SK-N-DZ (cell line): Measurements from ENCODE around the gene ARF3.

DNA sequence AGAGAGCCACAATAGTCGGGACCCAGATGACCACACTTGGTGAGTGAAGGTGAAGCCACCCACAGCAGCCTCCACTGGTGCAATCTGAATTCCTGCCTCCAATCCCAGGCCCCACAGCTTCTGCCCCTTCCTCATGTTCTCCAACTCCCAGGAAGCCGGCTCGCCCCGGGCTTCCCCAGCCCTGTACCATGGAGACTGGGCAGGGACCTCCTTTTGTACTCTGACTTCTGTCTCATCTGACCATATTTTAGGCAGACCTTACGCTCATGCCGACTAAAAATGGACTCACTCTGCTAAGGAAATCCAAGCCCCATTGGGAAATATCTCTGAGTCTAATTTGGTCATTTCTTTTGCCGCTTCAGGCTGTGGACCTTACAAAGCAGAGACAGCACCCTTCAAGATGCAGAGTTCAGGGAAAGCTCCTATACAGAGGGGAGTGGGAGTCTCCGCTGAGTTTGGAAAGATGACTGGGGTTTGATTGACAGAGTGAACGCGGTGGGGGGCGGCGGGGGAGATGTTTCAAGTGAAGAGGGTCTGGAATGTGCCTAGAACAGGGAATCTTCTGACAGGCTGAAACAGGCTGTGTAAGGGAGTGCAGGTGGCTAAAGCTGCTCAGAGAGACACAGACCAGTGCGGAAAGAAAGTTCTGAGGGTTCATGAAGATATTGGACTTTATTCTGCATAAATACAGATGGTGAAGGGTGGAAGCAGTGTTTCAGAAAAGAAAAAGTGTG lies 25.2 kb upstream of the AMIGO2 start:
RAMPAGE:
- cytosol, long total RNA: no peak
- nucleus, long total RNA: no peak

RAMPAGE:
- cytosol, long total RNA: no peak
- nucleus, long total RNA: no peak
These were observed 126.1 kb upstream of the AMIGO2 start for GRCh38 chr12:47205812-47206239.

RAMPAGE:
- cytosol, long total RNA: no peak
- nucleus, long total RNA: no peak
These were observed 169.3 kb upstream of the AMIGO2 start for GRCh38 chr12:47248913-47249579.

GRCh38 chr12:47343876-47344423 lies 264.2 kb upstream of the AMIGO2 start:
RAMPAGE:
- cytosol, long total RNA: no peak
- nucleus, long total RNA: no peak

DNA sequence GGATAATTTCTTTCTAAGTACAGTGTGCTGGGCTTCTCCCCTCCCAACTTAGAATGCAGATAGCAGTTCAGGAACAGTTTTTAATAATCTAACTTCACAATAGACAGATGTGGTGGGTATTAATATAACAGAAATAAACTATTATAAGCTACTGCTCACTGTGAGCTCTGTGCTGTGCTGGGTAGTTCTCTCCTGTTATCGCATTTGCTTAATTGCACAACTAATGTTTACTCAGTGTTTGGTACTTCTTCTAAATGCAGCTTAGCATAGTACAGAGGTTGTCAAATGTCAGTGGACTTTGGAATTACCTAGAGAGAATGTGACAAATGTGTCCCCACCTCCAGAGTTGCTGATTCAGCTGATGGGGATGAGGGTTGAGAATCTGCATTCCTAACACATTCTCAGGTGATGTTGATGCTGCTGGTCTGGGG lies 266.8 kb upstream of the AMIGO2 start:
RAMPAGE:
- cytosol, long total RNA: no peak
- nucleus, long total RNA: no peak

DNA sequence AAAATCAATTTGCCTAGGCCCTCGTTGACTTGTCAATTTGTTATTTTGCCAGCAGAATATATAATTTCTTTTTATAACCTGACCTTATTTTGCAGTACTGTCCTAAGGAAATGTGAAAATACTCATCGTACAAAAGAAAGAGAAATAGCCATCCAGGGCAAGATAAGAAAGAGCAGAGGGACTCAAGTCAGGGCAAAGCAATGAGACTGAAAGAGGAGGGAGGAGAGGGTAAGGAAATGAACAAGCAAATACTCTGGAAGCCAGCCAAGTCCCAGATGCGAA lies 312.9 kb downstream of the RPAP3 start:
RAMPAGE:
- cytosol, long total RNA: no peak
- nucleus, long total RNA: no peak

GRCh38 chr12:47755480-47756677 lies 2.8 kb downstream of the RAPGEF3 start:
RAMPAGE:
- cytosol, long total RNA: no peak
- nucleus, long total RNA: no peak

RAMPAGE:
- cytosol, long total RNA: no peak
- nucleus, long total RNA: no peak
These were observed 2.1 kb upstream of the SLC48A1 start for GRCh38 chr12:47770778-47771404.

GRCh38 chr12:47825026-47825843 lies 5.5 kb upstream of the HDAC7 start:
RAMPAGE:
- cytosol, long total RNA: no peak
- nucleus, long total RNA: no peak

DNA sequence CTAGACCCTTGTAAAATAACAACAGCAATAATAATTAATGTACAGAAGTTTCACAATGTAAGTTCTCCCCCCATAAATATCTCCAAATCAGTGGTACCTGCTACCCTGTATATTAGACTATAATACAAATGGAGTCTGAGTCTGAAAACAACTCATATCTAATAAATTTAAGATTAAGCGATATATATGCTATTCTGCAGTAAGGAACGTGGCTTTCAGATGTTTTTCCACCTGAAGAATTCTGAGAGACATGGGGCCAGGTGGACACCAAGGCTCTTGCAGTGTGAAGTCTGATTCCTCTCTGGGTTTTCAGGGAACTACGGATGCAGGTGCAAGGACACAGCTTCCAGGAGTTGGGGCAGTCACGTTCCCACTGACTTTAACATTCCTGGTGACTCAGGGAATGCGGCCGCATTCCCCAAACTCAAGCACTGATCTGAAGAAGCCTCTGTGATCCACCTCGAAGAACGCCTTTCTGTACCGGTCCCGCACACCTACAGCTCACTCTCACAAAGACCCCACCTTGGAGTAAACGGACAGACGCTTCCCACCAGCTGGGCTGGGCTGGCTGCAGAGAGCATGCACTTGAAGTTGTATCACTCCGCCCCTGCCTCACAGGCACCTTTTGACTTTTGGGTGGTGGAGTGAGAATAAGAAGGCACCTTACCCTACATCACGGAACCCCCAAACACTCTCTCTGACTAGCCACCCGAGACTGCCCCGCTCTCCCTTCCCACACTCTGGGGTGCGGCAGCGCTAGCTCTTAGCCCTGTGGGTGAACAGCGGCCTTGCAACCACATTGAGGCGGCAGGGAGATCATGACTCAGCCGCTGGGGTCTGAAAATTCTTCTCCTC lies 23.5 kb upstream of the HDAC7 start:
RAMPAGE:
- cytosol, long total RNA: no peak
- nucleus, long total RNA: no peak

DNA sequence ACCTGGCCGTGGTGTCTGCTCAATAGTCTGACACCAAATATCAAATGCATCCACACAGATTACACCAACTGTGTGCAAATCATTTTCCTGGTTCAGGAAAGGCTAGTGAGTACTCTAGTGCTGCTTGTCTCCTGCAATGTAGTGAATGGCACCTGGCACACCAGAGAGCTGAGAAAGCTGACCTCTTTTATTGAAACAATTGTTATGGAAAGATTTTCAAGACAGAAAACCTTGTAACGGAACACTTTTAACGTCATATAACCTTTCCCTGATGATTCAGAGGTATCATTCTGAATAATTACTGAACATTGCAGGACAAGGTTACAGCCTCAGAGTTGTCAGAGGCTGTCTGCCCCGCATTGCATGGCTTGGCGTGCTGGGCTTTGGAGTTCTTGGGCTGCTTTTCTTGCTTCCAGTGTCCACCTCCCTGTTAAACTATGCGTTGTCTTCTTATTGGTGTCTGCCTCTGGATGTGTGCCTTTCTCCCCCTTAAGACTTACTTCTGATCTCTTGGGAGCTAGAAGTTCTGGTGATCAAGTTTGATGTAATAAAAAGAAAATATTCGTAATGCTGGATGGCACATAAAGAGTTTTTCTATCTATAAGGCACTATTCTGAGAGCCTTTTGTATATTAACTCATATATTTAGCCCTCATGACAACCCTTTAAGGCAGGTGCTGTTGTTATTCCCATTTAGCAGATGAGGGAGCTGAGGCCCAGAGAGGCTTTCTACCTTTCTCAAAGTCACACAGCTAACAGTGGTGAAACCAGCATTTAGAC lies 40.8 kb upstream of the HDAC7 start:
RAMPAGE:
- cytosol, long total RNA: no peak
- nucleus, long total RNA: no peak

DNA sequence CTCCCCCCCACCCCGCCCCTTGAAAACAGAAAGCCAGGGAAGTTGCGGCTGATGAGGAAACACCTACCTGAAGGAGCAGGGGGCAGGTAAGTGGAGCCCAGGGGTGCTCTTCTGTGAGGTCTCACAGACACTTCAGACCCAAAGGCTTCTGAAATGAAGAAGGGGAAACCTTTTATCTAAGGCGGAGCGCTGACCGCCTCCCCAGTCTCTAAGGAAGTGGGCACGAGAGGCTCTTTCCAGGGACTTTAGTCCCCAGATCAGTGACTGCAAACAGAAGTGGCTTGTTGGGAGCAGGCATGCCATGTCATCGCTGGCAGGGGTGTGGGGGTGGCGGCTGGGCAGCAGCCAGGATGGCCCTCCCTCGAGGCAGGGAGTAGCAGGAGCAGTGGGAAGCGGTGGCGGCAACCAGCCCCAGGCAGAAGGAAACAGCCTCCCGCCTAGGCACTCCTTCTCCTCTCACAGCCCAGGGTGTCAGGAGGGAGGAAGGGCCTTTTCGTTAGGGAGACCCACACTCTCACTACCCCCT lies 22.1 kb downstream of the VDR start:
RAMPAGE:
- cytosol, long total RNA: no peak
- nucleus, long total RNA: no peak

DNA sequence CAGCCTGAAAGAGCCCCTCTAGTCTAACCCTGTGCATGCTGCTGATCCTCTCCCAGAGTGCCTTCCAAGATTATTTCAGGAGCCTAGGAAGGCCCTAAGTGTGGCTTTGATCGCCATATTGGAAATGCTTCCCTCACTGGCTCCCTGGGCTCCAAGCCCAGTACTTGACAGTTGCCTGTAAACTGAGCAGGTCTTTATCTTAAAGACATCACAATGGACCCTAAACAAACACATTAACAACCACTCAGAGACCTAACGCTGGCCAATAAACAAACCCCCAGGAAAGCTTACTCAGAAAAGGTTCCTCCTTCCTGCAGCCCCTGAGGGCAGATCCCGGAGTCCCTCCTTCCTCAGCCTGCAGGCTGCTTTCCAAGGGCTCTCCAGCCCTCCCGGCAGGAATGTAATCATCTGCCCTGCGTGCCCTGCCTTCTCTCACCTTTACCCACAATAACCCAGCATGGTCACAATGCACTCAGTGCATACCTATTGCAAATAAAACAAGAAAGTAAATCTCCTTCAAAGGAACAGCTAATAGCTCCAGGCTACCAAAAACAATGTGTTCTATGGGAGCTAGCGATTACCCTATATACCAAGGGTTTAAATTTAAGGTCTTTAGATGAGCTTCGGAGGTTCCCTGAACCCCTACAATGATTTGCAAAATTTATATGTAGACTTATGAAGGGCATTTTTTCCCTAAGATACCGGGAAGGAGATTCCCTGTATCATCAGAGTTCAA lies 17.6 kb upstream of the COL2A1 start:
RAMPAGE:
- cytosol, long total RNA: no peak
- nucleus, long total RNA: no peak

DNA sequence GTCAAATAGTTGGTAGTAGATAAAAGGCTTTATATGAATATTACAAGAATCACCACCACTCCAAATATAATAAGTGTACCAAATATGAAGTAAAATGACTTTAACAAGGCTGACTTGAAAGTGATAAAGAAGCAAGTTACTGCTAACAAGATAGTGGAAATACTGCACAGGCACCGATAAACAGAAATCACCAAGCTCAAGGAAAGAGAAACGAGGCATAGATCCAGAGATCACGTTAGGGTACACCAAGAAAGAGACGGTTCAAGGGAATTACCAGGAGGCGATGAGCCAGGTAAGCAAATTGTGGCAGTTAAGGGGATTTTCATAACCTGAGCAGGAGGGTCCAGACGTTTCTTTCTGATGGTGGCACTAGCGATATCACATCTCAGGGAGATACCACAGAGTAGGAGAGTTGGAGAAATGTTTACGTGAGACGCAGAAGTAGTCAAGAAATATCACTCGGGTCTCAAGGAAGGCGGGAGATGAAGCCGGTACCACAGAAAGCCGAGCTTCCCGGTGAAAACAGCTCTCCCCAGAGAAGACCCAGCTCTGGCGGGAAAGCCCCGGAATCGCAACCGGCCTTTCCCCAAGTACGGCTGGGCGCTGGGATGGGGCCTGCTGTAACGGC lies 637 bp downstream of the SENP1 start:
RAMPAGE:
- cytosol, long total RNA: no peak
- nucleus, long total RNA: no peak

DNA sequence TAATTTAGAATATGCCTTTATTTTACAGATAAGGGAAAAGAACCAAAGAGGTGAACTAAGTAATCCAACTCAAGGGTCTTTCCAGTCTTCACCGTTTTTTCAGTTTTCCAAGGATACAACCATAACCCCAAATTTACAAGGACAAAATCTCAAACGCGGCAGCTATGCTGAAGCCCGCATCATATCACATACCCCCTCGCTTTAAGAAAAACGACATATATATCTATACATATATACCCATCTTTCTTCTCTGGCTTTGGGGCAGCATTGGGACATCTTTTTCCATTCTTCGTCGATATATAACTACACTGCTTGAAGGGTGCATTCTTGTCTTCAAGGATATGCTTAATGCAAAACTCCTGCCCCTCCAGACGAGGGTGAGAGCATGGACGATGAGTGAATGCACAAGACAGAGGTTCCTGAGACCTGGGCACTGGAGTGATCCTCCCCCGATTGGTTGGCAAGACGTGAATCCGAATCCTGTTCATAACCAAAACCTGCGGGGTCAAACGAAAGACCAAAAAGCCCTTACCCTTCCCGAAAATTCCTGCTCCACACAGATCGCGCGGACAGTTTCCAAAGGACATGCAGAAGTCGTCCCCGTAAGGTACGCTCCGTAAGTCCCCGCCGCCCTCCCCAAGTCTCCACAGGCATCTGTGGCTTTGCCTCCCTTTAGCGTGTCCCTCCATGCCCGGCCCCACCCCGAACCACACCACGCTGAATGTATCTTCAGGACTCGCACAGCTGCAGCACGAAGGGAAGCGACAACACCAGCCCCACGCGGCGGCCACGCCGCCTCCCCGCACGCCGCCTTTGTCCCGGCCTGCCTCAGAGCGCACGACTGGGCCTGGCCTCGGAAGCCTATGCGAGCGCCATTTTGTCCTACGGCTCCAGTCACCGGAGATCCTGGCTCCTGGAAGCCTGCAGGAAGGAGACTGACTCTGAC lies 620 bp downstream of the KANSL2 start:
RAMPAGE:
- cytosol, long total RNA: no peak
- nucleus, long total RNA: no peak

DNA sequence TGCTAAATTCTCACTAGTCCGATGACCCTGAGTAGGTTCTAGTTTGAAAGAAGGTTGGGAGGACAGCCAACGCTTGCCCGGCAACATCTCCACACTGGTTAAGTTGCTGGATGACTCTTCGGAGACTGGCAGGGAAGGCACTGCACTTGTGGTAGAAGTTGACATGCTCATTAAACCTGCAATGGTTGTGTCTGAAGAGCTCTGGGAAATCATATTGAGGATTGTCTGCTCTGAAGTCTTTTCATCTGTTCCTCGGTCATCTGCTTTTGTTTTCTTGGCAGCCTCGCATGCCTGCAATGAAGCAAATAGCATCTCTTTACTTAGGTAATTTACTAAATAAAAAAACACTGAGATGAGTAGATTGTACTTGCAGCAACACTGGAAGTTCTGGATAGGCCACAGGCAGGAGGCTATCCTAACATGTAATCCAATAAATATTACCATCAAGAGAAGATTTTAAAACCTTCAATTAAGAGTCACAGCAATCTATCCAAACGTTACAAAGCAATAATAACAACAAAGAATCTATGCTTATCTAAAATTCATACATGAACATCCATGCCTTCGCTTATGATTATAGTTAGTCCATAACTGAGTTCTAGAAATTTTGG lies 12.2 kb upstream of the KANSL2 start:
RAMPAGE:
- cytosol, long total RNA: no peak
- nucleus, long total RNA: no peak

RAMPAGE:
- cytosol, long total RNA: no peak
- nucleus, long total RNA: no peak
These were observed 10.8 kb downstream of the ADCY6 start for GRCh38 chr12:48777927-48778705.

DNA sequence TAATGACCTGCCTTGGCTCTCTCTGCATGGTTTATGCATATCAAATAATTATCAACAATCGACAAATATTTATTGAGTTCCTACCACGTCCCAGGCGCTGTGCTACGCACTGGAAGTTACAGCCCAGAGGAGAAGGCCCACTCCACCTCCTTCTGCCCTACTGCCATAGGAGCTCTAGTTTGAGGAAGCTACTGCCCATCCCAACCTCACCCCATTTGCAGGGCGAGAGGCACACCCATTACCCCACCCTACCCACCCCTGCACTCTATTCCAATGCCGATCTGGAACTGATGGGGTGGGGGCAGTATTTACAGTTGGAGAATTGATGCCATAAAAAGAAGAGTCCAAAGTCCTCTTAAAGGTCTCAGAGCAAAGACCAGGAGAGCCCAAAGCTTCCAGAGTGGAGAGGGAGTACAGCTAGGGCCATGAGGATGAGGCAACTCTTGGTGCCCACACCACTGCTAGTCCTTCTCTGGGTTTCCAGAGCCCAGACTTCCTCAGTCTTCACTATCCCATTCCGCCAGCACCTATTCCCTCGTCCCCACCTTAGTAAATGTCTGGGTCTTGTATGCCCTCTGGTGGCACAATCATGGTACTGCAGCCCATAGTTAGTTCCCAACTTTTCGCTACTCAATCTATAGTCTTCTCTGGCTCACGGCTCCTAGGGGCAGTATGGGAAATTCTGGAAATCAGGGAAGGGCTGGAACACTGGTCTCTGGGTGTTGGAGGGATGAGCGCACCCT lies 6.7 kb upstream of the ADCY6 start:
RAMPAGE:
- cytosol, long total RNA: no peak
- nucleus, long total RNA: no peak

RAMPAGE:
- cytosol, long total RNA: start-site peak on the minus strand at chr12:48957413-48957490, 1,201 and 516 reads in 2 replicates
- nucleus, long total RNA: start-site peak on the minus strand at chr12:48957413-48957473, 549 and 152 reads in 2 replicates
These were observed at the start of gene ARF3 for GRCh38 chr12:48957241-48958160. Gene ARF3, minus strand, starts transcription at chr12:48957487.

DNA sequence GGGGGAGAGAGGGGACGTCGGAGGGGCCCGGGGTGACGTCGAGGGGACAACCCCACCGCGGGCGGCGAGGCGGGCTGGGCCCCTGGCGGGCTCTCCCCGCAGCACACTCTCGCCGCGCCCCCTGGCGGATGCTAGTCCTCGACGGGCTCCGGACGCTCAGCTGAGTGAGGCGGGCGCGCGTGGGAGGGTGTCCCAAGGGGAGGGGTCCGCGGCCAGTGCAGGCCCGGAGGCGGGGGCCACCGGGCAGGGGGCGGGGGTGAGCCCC lies 160 bp upstream of the WNT1 start:
RAMPAGE:
- cytosol, long total RNA: no peak
- nucleus, long total RNA: no peak